Metastatic Breast Carcinoma in the Ovary (tissue), 3 donors: ENCODE measurements around a stretch of chr14.

DNA sequence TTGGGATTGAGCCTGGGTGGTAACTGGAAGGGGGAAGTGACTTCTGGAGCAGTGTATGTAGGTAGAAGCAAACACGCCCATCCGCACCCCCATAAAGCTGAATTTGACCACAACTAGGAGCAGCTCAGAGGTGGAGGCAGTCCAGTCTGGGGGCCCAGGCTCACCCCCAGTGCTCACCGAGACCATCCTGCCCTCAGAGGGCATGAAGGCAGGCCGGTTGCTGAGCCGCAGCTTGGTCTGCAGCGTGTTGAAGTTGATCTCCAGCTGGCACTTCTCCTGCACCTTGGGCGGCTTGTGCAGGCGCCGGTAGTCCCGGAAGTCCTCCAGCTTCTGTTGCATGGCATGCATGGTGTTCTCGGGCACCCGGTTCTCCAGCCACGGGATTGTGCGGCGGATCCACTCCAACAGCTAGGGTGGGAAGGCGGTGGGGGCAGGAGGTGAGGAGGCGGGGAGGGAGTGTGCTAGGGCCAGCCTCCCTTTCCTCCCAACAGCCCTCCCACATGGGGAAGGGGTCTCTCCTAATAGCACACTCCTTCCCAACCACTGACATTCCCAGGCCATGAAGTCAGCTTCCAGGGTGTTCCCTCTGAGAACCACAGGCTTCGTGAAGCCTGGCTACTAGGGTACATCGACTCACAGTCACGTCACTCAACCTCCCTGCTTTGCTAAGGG lies 87.1 kb downstream of the ACTN1 start:
- PRO-cap, 3 experiments = no peak in any of the 3 experiments

GRCh38 chr14:68924224-68924964 lies 54.7 kb downstream of the ACTN1 start:
- PRO-cap, 3 experiments = no peak in any of the 3 experiments

DNA sequence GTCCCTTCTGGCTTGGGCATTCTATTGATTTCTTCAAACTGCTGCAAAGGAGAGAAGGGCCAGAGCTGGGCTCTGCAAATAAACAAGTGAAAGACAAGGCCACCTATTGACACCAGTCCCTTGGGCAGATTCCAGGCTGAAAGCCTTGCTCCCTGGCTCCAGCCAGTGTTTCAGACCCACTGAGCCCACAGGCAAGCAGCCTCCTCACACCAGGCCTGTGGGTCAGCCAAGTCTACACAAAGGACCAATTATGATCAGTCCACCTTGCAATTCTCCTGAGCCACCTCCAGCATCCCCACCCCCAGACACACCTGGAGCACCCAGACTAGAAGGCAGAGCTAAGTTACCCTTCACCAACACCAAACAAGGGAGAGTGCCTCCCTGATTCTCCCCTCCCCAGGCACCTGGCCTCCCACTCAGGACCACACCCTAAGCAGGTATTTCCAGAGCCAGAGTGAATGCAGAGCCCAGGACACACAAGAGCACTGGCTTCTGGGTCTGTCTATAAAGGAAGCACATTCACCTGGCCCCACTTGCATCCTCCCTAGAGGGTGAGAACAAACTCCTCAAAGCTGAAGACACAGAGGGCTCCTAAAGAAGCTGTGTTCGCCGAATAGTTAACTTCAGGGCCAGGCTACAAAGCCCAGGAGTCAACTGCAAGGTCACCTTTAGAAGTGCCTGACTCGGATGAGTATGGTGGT lies 13.7 kb downstream of the ACTN1 start:
- PRO-cap, 3 experiments = peak in 1 of 3 experiments; most common plus-strand start position 446 of the sequence (in 1)

GRCh38 chr14:68971278-68971879 lies 7.7 kb downstream of the ACTN1 start:
- PRO-cap, 3 experiments = no peak in any of the 3 experiments

GRCh38 chr14:69052026-69053056 lies 73.2 kb upstream of the ACTN1 start:
- PRO-cap, 3 experiments = no peak in any of the 3 experiments

DNA sequence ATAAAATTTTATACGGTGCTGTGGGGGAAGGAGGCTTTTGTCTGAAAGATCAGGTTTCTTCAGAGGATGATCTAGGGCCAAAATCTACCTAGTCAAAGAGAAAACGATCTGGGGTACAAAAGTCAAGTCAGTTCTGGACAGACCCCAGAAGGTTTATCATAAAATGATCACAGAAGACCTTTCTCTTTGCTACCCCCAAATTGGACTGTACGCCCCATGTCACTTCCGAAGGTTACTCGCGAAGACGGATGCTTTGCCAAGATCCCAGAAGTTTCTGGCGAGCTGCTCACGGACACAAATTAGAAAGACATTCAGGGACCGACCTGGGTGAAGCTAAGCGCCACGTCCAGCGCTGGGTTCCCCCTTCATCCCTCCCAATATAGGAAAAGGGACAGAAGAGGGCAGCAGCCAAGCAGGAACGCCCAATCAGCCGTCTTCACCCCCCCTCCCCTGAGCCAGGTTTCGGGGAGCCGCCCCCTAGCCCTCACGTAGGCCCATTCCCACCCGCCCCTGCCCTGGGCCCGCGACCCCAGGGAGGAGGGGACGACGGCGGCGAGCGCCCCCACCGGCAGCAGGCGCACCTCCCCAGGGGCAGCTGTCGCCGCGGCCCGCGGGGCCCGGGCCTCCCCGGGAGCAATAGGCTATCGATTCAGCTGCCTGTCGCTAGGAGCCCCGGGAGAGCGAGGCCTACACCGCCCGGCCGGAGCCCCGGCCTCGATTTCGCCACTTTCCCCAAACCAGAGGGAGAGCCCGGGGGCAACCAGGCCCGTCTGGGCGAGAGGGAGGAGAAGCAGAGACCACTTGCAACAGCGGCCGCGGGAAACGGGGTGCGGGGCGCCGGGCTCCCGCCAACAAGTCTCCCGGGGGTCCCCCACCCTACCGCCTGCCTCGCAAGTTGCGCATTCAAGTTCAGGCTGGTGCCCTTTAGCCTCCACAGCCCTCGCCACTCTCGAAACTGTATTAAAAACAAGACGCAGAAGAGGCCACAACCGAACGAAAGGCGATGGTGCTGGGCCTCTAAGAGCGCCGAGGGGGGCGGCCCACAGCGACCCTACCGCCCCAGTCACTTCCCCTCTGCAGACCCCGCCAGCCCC lies 1.4 kb downstream of the DCAF5 start:
- PRO-cap, 3 experiments = peak in 3 of 3 experiments; most common plus-strand start position 453 of the sequence (in 2); most common minus-strand start position 379 of the sequence (in 2)

DNA sequence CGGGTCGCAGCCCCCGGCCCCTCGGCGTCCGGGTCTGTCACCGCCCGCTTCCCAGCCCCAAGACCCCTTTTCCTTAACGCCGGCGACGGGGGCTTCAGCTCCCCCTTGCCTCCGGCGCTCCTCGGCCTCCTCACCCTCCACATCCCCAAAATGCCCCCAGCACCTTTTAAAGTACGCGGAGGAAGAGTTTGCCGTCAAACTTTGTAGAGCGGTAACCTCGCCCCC lies 756 bp downstream of the DCAF5 start:
- PRO-cap, 3 experiments = peak in 1 of 3 experiments; most common plus-strand start position 133 of the sequence (in 1); most common minus-strand start position 141 of the sequence (in 1)

- PRO-cap, 3 experiments = no peak in any of the 3 experiments
Observed at GRCh38 chr14:69260418-69260768, 435 bp downstream of the GALNT16 start.

DNA sequence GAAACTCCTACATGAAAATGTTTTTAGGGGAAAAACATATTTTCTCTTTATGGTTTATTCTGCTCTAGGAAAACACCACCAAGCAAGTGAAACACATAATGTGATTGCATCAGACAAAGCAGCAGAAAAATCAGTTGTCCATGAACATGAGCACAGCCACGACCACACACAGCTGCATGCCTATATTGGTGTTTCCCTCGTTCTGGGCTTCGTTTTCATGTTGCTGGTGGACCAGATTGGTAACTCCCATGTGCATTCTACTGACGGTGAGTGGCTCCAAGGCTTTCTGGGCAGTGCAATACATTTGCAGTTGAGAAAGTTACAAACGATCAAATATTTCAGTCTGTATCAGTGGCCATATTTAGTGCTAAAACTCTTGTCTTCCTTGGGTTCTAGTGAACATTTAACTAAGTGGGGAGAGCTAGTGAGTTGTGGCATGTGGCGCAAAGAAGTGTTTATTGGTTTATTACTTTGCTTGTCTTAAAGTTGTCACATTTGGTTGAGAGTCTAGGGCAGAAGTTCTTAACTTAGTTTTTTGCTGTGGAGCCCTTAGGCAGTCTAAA lies 42.4 kb upstream of the PLEKHD1 start:
- PRO-cap, 3 experiments = no peak in any of the 3 experiments

DNA sequence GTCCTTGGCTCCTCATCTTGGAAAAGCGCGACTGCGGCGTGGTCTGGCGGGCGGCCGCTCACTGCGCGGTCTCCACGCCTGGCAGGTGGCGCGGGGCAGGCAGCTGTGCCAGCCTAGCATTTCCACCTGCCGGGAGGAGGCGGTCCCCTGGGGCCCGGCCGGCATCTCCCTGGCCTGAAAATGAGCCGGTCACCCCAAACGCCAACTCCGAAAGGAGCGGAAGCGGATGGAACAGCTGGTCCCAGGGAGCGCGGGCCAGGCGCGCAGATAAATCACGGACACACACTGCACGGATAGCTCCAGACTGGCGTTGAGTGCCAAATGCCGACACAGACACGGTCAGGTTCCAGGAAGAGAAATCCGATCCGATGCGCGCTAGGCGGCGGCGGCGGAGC lies 814 bp upstream of the PLEKHD1 start:
- PRO-cap, 3 experiments = no peak in any of the 3 experiments

DNA sequence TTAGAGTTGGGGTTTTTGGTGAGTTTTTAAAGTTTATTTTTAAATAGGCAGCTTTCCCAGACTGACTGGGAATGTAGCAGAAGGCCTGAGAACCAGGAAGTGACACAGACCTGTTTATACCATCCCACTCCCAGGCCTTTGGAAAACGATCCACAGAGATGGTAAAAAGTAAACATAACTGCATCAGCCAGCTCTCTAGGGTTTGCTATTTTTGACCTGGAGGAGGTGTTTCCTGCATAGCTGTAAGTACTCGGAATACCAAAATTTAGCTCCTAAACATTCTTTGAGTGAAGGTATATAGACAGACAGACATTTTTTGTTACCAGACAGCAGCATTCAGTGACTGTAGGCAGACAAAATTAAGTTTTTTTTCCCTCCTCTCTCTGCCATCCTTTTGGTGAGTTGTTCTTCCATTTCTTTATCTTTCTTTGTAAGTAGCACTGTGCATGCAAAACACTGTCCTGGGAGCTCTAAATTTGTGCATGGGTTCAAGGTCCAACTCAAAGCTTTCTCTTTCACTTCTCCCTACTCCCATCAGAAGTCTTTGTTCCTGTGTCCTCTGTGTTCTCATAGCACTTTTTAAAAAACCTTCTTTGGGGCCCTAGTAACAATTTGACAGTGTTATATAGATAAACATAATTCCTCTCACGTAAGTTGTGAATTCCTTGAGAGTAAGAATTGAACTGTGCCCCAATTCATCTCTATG lies 37.3 kb downstream of the SUSD6 start:
- PRO-cap, 3 experiments = peak in 2 of 3 experiments; most common plus-strand start position 279 of the sequence (in 2); most common minus-strand start position 104 of the sequence (in 2)

DNA sequence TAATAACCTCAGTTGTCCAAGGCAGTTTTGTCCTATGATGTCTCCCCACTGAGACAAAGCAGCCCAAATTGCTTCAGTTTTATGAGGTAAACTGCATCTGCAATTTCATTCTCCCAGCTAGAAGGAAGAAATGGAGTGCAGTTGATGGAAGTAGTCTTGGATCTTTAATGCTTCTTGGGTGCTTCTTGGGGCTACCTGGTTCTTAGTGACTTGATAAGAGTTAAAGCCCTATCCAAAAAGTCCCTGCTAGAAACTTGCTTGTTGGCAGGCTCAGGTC lies 11.0 kb downstream of the SRSF5 start:
- PRO-cap, 3 experiments = no peak in any of the 3 experiments

- PRO-cap, 3 experiments = no peak in any of the 3 experiments
Observed at GRCh38 chr14:69885806-69886255, 6.6 kb downstream of the SMOC1 start.

GRCh38 chr14:70666928-70667264 lies 25.2 kb downstream of the TTC9 start:
- PRO-cap, 3 experiments = peak in 1 of 3 experiments; most common minus-strand start chr14:70667157 (in 1)

- PRO-cap, 3 experiments = no peak in any of the 3 experiments
Observed at GRCh38 chr14:70754841-70755244, 54.5 kb downstream of the MAP3K9 start.

DNA sequence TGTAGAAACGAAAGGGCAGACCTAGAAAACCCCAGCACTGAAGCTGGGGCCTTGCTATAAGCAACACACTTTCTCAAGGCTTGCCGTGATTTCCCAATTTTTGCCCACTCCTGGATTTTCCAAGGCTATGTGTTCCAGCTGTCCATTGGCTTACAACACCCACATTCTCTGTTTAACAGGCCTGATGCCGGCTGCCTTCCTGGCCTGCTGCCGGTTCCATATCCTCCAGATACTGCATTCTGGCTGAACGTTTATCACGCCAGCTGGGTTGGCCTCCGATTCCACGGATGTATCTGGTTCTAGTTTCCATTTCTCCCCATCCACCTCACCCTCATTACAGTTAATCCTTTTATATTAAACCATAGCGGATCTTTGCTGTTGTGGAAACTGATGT lies 2.0 kb upstream of the PCNX1 start:
- PRO-cap, 3 experiments = peak in 1 of 3 experiments; most common plus-strand start position 228 of the sequence (in 1); most common minus-strand start position 215 of the sequence (in 1)

DNA sequence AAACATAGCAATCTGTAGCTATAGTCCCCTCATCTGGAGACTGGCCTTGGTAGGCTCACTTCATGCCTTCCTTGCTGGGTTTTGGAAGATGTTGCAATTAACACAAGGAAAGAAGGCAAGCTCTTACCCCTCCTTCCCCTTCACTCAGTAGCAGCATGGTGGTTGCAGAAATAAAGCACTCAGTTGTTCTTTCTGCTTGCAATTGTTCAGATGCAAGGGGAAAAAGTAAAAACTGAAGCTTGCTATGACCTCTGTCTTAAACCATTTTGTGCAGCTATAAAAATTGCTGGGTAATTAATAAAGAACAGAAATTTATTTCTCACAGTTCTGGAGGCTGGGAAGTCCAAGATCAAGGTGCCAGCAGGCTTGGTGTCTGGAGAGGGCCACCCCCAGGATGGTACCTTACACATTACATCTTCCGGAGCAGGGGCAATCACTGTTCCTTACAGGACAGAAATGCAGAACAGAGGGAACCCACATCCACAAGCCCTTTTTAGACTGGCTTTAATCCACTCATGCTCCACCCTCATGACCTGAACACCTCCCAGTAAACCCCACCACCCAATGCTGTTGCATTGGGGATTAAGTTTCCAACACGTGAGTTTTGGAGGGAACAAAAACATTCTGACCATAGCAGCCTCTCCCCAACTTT lies 177.4 kb upstream of the SIPA1L1 start:
- PRO-cap, 3 experiments = no peak in any of the 3 experiments

- PRO-cap, 3 experiments = no peak in any of the 3 experiments
Observed at GRCh38 chr14:71143448-71143906, 176.8 kb upstream of the SIPA1L1 start.

DNA sequence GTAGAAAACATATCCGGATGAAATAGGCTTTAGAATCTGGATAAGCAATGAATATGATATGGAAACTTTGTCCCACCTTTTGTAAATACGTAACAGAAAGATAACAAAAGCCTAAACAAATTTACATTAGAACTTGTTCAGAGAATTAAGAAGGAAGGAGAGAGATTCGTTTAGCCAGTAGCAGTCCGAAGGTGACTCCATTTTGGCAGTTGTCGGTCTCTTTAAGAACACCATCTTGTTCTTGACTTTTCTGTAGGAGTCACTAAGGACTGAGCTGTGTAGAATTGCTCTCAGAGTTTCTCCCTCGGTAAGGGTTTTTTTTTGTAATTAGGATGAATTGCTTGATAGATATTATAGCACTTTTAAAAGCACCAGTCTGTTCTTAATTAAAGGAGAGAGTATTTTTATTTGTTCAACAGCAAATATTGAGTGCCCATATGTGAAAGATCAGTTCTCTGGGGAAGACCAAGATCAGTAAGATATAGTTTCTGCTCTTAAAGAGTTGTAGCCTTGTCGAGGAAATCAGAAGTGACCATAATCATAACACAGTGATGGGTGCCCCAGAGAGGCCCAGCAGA lies 62.2 kb downstream of the SIPA1L1 start:
- PRO-cap, 3 experiments = no peak in any of the 3 experiments

DNA sequence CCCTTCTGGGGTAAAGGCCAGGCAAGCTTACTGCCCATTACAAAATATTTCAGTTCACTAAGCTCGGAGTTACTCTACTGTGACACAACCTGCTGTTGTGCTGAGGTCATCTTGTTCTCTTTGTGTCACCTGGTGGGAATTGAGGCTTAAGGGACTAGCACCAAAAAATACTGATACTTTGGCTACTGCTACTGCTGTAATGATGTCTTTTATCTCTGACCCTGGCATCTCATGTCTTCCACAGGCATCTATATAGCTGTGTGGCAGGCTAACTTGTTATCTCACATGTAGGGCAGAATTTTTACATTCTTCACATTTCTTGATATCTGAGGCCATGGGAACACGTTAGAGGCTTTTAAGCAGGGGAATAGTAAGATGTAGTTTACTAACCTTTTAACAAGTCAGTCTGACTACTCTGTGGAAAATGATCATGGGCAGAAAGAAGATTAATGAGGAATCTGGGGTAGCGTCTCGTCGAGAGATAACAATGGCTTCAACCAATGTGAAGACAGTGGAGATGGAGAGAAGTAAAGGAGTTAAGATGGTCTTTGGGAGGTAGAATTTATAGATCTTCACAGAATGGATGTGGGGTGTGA lies 85.4 kb downstream of the SIPA1L1 start:
- PRO-cap, 3 experiments = no peak in any of the 3 experiments